Colon Carcinoma Metastatic in the Lung (tissue), 2 donors: ENCODE data around the genes CHI3L1 and FMOD.

DNA sequence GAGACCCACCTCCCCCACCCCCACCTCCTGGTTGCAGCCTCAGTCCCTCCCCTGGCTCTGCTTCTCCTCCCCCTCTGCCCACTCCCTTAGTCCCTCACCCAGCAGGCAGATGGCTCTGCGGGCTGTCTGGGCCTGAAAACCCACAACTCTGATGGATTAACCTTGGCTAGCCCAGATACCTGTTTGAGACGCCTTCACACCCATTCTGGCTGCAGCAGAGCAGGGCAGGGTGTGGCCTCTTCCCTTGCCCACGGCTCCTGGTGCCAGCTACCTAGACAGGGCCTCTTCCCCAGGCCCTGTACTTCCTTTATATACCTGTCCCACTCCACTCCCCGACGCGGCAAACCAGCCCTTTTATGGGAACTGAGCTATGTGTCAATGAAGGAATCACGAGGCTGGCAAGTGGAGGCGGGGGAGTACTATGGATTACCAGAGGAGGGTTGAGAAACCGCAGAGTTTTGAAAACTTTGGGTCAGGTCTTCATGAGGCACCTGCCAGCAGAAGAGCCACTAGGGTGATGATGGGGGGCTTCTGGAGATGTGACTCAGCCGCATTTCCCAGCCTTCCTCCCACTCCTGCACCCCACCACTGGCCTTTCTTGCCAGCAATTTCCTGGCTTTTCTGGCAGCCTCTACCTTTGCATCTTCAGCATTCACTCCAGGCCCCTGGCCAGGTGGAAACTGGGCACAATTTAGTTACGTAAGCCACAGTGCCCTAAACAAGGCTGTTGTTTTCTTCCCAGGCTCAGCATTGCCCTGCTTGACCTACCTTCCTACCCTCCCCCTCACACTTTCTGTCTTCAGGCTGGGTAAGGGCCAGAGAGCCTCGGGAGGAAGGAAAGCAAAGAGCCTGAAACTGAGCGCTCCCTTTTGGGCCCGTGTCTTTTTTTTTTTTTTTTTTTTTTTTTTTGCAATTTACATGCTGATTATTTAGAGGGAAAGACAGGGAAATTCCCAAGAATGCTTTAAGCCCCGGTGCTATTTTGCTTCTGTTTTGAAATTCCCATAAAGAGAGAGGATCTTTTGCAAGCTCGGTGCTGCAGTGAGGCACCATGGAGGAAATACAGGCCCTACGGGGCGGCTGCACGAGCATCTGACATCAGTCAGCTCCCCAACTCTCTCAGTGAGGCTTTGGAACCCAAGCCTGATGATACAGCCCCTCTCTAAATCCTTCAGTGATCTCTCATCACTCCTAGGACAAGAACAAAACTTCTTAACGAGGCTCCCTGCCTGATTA, at the start of gene CHI3L1:
TSS of gene CHI3L1 (minus strand) at position 285 of the 1,236 bp plus-strand sequence.
- PRO-cap, 2 experiments = peak in 1 of 2 experiments; most common minus-strand start position 259 of the sequence (in 1)

DNA sequence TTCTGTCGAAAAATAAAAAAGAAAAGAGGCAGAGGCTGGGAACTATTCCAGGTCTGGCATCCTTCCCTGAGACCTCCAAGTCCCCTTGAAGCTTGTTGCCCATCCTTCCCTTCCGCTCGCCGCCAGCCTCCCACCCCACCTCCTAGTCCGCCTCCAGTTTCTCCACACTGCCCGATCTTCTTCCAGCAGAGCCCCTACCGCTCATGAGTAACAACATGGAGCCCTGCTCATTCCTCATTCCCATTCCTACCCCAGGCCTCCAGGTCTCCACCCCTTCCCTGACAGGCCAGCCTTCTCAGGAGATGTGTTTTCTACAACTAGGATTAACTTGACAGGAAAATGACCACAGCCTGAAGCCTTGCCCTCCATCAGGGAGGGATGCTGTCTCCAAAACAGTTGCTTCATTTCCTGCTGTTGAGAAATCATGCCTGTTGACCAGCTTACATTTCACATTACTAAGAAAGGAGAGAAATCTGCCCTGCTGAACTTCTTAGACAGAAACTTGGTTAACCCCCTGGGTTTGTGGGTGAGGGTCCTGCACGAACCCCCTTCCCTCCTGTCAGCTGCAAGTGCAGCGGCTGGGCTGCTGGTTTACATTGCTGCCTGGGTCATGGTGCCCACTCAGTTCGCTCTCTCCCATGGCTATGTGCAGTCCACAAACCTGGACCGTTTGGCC, 16.0 kb upstream of the CHI3L1 start:
- PRO-cap, 2 experiments = no peak in any of the 2 experiments

GRCh38 chr1:203274712-203275509, 30.4 kb upstream of the BTG2 start:
- PRO-cap, 2 experiments = no peak in any of the 2 experiments

GRCh38 chr1:203291047-203292025, 14.0 kb upstream of the BTG2 start:
- PRO-cap, 2 experiments = peak in 2 of 2 experiments; most common plus-strand start chr1:203291423 (in 1); most common minus-strand start chr1:203291295 (in 2)

GRCh38 chr1:203300035-203300469, 5.3 kb upstream of the BTG2 start:
- PRO-cap, 2 experiments = no peak in any of the 2 experiments

- PRO-cap, 2 experiments = peak in 2 of 2 experiments; most common plus-strand start chr1:203351323 (in 2); most common minus-strand start chr1:203351122 (in 1)
Measured at GRCh38 chr1:203350949-203351564, at the start of gene FMOD. FMOD (minus strand) TSS chr1:203351122.

GRCh38 chr1:203407291-203407861, 56.5 kb upstream of the FMOD start:
- PRO-cap, 2 experiments = no peak in any of the 2 experiments

DNA sequence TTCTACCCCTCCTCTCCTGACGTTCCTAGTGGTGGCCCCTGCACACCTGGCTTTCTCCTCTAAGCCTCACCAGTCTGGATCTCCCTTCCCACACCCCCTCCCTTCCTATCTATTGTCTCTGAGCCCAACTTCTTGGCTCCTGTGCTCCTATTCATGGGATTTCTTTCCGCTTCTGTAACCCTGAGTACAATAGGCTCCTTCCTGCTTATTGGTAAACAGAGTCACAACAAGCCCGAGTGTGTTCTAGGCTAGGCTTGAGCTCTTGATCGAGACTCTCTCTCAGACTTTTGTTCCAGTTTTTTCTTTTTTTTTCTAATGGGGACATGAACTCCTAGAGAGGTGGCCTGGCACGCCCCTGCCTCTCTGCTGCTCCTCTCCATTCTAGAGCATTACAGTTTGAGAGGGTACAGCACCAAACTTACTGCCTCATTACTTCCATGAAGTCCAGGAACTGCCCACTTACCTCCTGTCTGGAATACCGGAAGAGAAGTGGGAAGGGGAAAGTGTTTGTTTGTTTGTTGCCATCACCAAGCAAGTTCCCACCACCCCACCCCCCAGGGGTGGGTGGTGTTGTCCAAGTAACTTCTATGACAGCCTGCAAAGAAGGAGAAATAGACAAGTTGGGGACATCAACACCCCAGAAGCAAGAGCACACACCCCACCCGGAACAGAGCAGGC, 17.8 kb downstream of the OPTC start:
- PRO-cap, 2 experiments = no peak in any of the 2 experiments

DNA sequence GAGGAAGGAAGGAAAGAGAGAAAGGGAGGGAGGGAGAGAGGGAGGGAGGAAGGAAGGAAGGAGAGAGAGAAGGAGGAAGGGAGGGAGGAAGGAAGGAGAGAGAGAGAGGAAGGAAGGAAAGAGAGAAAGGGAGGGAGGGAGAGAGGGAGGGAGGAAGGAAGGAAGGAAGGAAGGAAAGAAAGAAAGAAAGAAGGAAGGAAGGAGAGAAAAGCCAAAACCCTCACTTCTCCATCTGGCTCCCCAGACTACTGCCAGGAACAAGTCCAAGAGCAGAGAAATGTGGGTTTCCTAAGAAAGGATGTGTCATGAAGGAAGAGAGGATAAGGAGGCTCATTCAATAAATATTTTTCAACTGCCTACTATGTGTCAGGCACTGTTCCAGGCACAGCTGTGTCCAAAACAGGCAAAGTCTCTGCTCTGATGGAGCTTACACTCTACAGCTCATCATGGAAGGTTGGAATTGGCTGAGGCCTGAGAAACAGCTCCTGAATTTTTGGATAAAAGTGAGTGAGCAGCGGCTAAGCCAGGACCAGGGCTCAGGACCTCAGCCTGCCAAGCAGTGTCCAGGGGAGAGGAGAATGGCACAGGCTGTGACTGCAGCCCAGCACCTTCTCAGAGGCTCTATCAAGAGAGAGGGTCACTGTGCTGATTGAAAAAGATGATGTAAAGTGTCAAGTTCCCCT, 42.6 kb upstream of the ATP2B4 start:
- PRO-cap, 2 experiments = no peak in any of the 2 experiments

GRCh38 chr1:203638883-203639506, 12.4 kb downstream of the ATP2B4 start:
- PRO-cap, 2 experiments = no peak in any of the 2 experiments

DNA sequence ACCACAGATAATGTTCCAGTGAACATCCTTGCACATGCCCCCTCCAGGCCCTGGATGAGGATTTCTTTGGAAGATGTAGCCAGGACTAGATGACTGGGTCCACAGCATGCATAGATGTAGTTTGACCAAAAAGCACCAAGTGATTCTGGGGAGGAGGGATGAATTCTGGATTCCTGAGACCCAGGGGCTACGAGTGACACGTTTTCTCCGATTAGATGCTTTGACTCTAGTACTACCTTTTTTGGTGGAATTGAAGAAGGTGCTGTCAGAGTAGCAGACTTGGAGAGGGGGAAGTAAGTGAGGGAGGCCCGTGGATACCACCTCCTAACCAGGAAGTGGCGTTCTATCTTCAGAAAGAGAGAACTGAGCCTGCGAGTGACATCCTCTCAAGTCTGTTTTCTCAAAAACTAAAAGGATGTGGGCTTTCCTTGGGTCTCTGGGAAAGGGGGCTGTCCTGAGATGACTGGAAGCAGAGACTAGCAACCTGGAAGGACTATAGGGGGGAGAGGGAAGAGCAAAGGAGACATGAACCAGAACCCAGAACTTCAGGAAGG, 48.9 kb downstream of the ATP2B4 start:
- PRO-cap, 2 experiments = no peak in any of the 2 experiments

GRCh38 chr1:203699379-203699876, 65.6 kb upstream of the LAX1 start:
- PRO-cap, 2 experiments = no peak in any of the 2 experiments

DNA sequence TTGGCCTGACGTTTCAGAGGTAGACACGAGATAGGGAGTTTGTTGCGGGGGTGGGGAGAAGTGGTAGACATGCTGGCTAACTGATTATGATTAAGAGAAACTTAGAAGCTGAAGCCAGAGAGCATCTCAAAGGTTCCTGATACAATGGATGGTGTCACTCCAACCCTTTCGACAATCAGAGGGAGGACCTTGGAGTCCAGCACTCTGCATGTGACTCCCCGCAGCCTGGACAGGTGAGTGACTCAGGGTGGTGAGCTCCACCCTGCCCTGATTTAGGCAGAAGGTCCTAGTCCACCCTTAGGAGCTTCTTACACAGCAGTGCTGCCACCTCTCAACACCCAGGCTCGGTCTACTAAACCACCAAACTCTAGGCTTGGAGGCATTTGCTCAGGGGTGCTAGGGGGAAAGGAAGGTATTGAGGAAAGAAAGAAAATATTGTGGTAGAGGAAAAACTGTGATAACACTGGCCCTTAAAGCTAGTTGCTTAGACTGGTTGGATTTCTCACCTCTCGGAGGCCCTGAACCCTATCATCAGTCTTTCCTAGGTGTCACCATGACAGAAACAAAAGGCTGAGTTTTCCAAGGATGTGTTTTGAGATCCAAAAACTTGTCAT, 546 bp downstream of the LAX1 start:
- PRO-cap, 2 experiments = no peak in any of the 2 experiments

- PRO-cap, 2 experiments = no peak in any of the 2 experiments
Measured at GRCh38 chr1:203796697-203797553, 1.5 kb downstream of the ZBED6 start.

GRCh38 chr1:204065066-204065737, 7.7 kb upstream of the SOX13 start:
- PRO-cap, 2 experiments = peak in 1 of 2 experiments; most common plus-strand start chr1:204065487 (in 1); most common minus-strand start chr1:204065284 (in 1)

- PRO-cap, 2 experiments = peak in 1 of 2 experiments; most common plus-strand start chr1:204074026 (in 1); most common minus-strand start chr1:204073926 (in 1)
Measured at GRCh38 chr1:204073821-204074166, 879 bp downstream of the SOX13 start.

DNA sequence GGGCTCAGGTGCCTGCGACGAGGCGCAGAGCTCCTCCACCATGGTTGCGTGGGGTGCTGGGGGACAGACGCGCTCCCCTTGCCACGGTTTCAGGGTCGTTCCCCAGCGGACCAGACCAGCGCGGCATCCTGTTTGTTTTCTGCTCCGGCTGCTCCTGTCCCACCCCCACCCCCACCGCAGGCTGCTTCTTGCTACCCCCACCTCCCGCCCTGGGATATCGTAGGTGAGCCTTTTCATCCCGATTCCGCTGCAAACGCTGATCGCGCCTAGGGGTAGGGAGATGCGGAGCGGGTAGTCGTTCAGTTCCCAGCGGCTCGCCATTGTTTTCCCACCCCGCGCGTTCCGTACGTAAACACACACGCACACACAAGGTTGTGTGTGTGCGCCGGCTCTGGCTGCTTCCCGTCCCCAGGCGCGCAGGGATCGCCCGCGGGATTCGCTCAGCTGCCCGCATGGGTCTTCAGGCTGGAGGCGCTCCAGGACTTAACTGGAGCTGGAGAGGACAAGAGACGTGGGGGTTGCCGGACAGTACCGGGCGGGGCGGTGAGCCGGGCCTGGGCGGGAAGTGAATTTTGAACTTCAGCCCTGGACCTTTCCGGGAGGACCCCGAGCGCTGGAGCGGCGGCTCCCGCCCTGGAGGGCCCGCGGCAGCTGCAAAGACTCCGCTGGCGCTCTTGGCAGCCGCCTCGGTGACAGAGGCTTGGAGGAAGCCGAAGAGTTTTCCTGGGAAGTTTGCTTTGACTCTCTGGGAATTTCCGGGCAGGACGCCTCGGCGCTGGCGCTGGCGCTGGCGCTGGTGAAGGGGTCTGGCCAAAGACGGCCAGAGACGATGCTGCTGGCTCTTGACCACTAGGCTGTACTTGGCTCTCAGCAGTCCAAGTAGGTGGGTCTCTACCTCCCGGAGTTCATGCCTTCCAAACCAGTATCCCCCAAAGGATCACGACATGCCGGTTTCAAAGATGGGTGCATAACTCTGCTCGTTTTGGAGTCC, 1.5 kb downstream of the SOX13 start:
- PRO-cap, 2 experiments = peak in 2 of 2 experiments; most common plus-strand start position 600 of the sequence (in 1); most common minus-strand start position 150 of the sequence (in 1)

- PRO-cap, 2 experiments = no peak in any of the 2 experiments
Measured at GRCh38 chr1:204126830-204127468, 24.9 kb downstream of the ETNK2 start.

GRCh38 chr1:204128504-204128826, 23.4 kb downstream of the ETNK2 start:
- PRO-cap, 2 experiments = no peak in any of the 2 experiments

- PRO-cap, 2 experiments = no peak in any of the 2 experiments
Measured at GRCh38 chr1:204221827-204222877, 8.4 kb upstream of the GOLT1A start.